Neural progenitor cell (in vitro differentiated cells): ENCODE measurements around the genes ZNF736 and ZNF107.

- RAMPAGE, long total RNA = no peak
These were observed 157.2 kb upstream of the LANCL2 start for GRCh38 chr7:55207767-55208564.

DNA sequence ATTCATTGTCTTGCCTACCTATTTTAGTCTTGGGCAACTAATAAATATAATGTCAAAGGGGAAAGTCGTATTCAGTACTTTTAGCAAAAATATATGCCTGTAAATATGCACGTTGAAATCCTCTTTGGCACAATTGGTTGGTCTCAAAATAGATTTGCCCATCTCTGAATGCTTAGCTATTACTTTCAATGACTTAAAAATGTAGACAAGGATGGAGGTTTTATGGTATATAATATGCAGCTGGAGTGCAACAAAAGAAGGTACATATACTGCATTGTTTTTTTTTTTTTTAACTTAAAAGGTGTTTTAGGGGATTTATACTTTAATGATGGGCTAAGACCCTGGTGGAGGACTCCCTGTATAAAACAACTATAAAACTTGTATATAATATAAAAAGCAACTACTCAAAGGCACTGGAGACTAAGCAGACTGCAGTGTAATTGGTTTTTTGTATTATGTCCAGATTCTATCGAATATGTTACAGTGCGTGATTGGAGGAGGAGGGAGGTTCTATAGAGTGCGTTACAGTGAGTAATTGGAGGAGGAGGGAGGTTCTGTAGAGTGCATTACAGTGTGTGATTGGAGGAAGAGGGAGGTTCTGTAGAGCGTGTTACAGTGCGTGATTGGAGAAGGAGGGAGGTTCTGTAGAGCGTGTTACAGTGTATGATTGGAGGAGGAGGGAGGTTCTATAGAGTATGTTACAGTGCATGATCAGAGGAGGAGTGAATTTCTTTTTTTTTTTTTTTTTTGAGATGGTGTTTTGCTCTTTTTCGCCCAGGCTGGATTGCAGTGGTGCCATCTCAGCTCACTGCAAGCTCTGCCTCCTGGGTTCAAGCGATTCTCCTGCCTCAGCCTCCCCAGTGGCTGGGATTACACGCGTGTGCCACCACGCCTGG is 15.2 kb downstream of the LANCL2 start:
- RAMPAGE, long total RNA = no peak

DNA sequence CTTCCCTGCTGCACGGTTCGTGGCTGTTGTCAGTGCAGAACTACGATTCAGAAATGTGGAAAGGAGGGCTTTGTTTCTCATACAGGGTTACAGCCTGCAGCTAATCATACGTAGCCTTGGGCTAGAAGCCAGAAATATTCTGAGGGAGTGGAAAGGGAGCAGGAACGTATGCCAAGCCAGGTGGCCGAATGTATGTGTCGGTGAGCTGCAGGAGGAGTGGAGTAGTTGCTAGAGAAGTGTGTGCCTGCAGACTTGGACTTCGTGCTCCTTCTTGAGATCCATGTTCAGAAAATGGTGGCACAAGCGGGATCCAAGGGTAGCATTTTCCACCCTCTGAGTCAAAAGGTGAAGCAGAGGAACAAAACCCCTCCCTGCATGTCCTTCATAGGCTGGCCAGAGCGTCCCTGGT is 40.8 kb downstream of the LANCL2 start:
- RAMPAGE, long total RNA = no peak

- RAMPAGE, long total RNA = no peak
These were observed 39.0 kb downstream of the VOPP1 start for GRCh38 chr7:55532890-55534151.

DNA sequence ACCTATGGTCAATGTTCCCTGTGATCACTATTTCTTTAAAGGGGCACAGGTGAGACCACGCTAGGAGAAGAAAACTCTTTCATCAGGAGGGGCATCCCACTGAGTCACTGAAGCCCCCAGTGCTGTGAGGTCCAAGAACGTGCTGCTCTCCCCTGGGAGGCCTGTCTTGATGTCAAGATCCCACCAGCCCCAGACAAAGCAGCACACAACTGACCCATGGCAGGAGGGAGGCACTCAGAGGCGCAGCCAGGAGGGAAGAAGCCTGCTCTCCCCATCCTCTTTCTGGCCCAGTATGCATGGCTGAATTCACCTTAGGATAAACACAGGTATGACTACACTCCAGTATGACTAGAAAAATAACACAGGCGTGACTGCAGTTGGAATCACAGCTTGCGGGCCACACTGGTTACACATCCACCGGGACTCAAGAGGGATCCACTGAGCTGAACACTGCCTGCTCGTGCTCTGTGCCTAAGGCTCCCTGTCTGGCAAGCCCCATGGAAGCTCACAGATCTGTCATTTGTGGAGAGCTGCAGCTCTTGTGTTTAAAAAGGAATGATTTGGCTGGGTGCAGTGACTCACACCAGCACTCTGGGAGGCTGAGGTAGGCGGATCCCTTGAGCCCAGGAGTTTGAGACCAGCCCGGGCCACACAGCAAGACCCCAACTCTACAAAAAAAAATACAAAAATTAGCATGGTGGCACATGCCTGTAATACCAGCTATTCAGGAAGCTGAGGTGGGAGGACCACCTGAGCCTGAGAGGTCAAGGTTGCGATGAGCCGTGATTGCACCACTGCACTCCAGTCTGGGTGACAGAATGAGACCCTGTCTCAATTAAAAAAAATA is 26.8 kb downstream of the VOPP1 start:
- RAMPAGE, long total RNA = no peak

GRCh38 chr7:55573276-55573576 is 924 bp upstream of the VOPP1 start:
- RAMPAGE, long total RNA = no peak

DNA sequence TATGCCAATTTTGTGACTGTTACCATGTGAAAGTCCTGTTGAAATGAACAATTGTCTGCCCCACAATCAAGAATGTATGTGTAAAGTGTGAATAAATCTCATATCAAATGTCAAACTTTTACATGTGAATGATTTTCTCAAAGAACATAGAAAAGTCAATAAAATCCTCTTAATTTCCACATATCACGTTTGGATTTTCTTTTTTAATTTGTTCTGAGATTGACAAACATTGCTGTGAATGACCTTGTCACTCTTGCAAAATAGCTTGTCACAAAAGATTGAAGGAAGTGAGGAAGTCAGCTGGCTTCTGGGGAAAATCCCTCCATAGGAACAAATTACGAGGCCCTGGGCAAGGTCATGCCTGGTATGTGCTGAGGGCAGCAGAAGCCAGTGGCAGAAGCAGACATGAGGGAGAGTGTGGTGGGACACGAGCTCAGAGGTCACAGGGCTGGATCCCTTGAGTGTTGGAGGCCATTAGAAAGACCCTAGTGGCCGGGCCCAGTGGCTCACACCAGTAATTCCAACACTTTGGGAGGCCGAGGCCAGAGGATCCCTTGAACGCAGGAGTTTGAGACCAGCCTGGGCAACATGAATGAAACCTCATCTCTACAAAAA is 35.7 kb downstream of the NIPSNAP2 start:
- RAMPAGE, long total RNA = no peak

GRCh38 chr7:56061583-56062053 is 2.5 kb upstream of the SUMF2 start:
- RAMPAGE, long total RNA = no peak

DNA sequence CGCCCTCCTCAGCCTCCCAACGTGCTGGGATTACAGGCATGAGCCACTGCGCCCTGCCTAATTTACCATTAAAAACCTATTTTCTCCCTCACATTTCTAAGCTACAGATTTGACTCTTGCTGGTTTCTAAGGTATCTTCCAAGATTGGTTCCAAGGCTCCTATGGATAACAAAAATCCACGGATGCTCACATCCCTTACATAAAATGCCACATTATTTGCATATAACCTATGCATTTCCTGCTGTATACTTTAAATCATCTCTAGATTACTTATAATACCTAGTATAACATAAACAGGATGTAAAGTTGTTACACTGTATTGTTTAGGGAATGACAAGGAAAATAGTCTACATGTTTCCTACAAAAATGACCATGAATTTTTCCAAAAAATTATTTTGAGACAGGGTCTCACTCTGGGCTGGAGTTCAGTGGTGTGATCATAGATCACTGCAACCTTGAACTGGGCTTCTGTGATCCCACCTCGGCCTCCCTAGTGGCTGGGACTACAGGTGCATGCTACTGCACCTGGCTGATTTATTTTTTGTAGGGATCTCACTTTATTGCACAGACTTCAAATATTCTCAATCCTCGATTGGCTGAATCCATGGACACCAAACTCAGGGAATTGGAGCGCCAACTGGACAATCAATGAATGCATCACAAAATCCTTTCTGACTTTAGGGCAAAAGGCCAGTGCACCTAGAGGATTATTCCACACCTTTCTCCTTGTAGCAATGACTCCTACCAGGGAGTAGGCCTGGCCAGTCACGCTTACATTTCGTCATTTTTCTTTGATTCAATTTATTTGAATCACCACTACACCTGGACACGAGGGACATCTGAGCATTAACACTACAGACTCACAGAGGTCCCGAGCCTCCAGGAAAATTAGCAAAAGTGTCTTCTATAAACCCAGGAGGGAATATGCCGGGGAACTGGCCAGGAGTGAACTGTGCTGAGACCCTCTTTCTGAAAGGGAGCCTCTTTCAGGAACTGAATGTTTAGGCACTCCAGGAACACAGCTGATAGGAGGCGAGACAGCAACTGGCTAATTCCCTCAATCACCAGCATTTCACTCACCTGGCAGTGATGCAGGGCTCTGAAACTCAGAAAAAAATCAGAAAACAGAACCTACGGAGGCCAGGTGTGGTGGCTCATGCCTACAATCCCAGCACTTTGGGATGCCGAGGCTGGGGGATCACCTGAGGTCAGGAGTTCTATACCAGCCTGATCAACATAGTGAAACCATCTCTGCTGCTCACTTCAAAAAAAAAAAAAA is 6.5 kb downstream of the CHCHD2 start:
- RAMPAGE, long total RNA = no peak

DNA sequence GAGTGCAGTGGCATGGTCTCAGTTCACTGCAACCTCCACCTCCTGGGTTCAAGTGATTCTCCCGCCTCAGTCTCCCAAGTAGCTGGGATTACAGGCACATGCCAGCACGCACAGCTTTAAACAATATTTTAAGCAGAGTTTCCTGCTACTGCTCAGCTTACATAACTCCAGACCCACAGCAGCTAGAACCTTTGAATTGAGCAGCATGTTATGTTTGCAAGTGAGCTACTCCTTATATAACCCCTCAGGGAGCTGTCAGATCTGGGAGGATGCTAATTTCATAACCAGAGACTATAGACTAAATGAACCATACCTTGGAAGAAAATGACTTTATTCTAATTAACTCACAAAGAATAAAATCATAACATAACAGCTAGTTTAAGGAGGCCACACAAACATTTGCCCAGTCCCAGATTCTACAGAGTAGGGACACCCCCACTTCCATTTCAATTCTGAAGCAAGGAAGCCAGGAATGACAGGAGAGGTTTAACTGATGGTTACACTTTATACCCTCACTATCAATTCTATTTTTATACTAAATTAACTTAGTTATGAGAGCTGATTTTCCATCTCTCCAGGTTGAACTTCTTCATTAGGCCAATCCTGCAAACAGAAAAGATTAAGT is 4.9 kb downstream of the CHCHD2 start:
- RAMPAGE, long total RNA = no peak

DNA sequence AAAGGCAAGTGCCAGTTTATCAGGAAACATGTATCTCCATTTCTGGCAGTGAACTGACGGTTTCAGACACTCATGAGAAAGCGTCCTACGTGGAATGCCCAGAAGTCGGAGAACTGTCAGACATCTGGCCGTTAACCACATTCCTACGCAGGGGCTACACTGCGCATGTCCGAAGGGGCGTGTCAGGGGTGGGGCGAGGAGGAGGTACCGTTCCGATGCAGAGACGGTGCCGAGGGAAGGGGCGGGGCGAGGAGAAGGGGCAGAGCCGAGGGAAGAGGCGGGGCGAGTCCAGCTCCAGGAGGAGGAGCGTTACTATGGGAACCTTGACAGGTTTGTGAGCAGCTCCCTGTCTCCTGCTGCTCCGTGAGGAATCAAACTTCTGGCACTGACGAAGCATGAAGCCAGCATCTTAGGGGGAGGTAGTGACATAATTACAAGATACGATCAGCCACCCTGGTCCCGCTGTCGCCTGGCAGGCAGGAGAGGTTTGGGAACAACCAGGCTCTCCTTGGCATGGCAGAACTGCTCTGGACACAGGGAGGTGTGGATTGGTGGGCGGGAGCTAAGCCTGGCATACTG is 367.0 kb upstream of the NUPR2 start:
- RAMPAGE, long total RNA = no peak

DNA sequence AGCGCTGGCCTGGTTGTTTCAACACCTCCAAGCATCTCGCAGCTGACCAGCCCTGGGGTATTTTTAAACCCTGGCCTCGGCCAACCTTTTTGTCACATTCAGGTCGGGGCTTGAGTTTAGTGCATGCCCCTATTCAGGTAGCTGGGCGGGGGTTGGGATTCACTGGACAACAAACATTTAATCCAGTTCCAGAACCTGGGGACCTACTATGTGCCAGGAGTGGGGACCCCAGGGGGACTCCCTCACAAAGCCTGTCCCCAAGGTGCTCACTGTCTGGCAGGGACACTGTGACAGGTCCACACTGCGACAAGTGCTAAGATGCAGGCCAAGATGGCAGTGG is 105.6 kb upstream of the ZNF716 start:
- RAMPAGE, long total RNA = no peak

- RAMPAGE, long total RNA = no peak
These were observed 45.5 kb upstream of the ZNF716 start for GRCh38 chr7:57404393-57405031.

DNA sequence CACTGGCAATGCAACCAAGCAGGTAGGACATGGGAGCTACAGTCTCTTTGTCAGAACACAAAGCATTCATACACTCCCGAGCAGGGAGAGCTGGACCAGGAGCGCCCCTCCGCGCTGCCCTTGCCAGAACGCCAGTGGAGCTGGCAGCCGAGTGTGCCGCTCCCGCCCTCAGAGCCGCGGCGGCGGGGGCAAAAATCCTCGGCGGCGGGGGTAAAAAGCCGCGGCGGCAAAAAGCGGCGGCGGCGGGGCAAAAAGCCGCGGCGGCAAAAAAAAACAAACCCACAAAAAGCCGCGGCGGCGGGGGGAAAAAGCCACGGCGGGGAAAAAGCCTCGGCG is 418.0 kb downstream of the ZNF716 start:
- RAMPAGE, long total RNA = no peak

GRCh38 chr7:64313544-64314726 is at the start of gene ZNF736:
Gene ZNF736, plus strand, starts transcription at chr7:64313961.
- RAMPAGE, long total RNA = no peak

- RAMPAGE, long total RNA = no peak
These were observed 119.9 kb downstream of the ZNF736 start for GRCh38 chr7:64433566-64434072.

DNA sequence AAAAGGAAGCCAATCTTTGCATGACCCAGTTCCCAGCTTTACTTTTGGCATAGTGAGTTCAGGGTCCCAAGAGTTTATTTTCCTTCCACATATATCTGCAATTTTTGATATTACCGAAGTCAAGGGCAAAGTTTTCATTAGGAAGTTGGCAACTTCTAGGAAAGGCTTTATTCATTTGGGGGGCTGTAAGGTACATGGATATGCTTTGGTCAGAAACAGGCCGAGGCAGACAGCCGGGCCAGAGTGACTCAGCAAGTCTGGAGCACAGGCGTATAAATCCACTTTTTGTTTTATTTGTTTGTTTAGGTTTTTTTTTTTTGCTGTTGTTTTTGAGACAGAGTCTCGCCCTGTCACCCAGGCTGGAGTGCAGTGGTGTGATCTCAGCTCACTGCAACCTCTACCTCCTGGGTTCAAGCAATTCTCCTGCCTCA is 3.7 kb downstream of the ZNF680 start:
- RAMPAGE, long total RNA = no peak

DNA sequence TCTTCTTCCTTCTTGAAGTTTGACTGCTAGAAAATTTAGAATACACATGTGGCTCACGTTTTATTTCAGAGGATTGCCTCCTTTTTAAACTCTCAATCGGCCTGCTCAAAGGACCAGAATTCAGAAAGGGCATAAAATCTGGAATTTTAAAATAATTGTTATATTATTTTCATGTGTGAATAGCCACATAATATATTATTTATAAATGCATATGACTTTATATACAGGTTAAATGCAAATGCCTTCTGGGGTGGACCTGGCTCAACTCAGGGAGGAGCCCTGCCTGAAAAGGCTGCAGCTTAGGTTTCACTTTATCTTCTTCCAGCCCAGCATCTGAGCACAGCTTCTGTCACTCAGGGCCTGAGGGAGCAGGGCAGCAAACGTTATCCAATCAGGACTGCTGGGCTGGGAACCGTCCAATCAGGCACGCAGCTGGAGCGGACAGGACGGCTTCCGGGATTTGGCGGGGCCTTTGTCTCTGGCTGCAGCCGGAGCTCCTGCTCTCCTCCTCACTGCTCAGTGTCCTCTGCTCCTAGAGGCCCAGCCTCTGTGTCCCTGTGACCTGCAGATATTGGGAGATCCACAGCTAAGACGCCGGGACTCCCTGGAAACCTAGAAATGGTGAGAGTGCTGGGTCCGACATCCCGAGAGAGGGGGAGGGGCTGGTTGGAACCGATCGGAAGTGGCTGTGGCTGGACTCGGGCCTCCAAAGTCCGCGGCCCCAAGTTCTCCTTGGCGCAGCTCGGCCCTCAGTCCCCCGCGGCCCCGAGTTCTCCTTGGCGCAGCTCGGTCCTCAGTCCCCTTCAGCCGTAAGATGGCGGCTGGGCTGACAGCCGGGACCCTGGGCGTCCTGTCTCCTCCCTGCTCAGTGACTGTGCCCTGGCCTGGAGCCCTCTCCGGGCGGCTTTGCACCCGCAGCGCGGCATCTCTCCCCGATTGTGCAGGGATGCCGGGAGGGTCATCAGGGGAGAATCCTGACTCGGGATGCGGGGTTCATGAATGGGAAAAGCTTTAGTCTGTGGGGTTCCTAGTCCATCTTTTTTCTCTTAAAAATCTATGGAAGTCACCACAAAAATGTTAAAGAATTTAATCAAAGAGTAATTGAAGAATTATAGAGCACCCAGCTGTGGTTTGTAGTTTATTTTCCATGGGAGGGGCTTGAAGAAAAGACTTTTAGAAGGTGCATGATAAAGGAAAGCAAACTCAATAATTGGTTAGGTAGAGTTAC is at the start of gene ZNF107:
Gene ZNF107 (plus strand): TSS at position 469 of the 1,228 bp plus-strand sequence.
- RAMPAGE, long total RNA = no peak

- RAMPAGE, long total RNA = no peak
These were observed 19.6 kb downstream of the ZNF107 start for GRCh38 chr7:64685372-64686159.

DNA sequence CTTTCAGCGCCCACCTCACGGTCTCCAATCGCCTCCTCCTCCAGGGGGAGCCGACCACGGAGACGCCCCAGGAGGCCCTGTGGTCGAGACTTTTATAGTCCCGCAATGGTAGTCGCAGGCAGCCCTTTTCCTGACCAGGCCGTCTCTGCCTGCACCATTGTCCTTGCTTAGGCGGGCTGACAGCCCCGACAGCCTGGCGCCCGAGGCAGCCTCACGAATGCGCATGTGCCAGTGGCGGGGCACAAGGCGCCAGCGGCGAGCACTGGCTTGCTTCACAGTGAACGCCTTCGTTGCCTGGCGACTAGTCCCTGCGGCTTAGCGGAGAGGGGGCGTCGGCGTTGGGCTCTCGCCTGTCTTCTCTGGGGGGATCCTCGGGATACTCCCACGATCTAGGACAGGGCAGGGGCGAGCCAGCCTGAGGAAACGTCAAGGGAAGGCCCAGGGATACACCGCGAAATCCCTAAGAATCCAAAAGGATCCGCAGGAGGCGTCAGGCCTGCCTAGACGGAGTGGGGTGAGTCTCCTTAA is 20.7 kb upstream of the ZNF273 start:
- RAMPAGE, long total RNA = no peak